Glomerular endothelial cell (primary cell): ENCODE data around the genes KRT19, GAST and DNAJC7.

DNA sequence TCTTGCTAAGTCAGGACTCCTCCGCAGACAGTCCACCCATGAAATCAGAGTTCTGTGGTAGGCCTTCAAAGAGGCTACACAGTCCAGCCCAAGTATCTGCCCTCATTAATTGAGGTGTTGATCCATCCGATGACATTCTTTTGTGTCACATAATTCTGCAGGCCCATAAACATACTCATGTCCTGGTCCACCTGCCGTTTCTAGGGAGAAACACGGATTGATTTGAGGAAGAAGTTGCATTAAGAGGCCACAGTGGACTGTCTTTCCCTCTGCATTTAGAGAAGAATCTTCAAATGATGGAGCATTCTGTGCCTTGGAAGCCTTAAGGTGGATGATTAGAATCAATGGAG, 348 bp upstream of the KRT31 start:
- RAMPAGE, long total RNA, result no peak

DNA sequence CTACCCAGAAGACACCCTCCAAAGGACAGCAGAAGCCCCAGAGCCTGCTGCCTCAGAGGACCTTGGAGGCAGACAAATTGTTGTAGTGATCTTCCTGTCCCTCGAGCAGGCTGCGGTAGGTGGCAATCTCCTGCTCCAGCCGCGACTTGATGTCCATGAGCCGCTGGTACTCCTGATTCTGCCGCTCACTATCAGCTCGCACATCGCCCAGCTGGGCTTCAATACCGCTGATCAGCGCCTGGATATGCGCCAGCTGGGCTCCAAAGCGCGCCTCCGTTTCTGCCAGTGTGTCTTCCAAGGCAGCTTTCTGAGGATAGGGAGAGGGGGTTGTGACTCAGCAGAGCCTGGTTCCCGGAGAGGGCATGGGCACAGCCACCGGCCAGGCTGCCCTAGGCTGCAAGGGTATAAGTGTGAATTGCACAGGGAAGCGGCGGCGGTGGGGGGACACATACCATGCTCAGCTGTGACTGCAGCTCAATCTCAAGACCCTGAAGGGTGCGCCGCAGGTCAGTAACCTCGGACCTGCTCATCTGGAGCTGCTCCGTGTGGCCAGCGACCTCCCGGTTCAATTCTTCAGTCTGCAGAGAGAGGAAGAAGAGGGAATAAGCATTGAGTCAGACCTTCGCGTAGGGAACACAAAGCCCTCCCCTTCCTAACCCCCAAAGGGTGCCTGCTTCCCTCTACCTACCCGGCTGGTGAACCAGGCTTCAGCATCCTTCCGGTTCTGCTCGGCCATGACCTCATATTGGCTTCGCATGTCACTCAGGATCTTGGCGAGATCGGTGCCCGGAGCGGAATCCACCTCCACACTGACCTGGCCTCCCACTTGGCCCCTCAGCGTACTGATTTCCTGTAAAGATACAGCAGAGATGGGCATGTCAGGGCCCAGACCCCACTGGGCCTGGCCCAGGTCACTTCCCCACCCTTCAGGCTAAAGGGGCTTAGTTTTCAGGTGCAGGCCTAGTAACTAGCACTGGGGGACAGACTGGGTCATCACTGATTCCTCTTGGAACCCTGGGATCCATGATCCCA, 4.1 kb downstream of the KRT19 start:
- RAMPAGE, long total RNA, result no peak

DNA sequence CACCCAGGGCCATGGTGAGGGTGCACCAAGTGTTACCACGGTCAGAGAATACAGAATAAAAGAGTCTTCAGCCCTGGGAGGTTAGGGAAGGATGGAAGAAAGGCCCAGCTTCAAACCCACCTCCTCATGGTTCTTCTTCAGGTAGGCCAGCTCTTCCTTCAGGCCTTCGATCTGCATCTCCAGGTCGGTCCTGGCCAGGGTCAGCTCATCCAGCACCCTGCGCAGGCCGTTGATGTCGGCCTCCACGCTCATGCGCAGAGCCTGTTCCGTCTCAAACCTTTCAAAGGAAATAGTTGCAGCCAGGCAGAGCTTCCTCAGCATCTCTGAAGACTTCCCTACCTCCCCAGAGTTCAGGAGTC, 3.4 kb downstream of the KRT19 start:
- RAMPAGE, long total RNA, result no peak

DNA sequence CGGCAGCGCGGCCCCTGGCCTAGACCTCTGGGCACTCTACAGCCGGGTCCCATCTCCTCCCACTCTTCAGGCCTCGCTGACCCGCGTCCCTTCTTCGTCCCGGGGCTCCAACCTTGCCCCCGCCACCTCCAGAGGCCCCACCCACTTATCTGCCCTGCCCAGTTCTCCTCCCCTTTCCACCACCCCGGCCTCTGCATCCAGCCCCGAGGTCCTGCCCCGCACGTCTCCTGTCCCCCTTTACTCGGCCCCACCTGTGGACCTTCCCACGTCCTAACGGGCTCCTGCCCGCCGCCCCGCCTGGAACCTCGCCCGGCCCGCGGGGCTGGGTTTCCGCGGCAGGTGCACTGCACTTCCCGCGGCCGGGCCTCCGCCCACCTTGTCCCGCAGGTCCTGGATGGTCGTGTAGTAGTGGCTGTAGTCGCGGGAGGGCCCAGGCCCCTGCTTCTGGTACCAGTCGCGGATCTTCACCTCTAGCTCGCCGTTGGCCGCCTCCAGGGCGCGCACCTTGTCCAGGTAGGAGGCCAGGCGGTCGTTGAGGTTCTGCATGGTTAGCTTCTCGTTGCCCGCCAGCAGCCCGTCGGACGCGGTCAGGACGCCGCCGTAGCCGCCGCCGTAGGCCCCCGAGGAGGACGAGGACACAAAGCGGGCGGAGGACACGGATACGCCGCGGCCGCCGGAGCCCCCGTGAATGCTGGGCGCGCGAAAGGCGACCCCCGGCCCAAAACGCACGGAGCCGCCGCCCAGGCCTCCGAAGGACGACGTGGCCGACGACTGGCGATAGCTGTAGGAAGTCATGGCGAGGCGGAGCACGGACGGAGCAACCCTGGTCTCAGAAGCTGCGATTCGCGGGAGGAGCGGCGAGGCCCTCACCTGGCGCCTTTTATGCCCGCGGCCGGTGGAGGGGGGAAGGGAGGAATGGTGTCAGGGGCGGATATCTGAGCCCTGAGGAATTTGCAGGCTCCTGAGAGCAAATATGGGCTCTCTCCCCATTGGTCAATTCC, at the start of gene KRT19:
Gene KRT19 (minus strand): TSS at position 856 of the 1,001 bp plus-strand sequence.
- RAMPAGE, long total RNA, result no peak

DNA sequence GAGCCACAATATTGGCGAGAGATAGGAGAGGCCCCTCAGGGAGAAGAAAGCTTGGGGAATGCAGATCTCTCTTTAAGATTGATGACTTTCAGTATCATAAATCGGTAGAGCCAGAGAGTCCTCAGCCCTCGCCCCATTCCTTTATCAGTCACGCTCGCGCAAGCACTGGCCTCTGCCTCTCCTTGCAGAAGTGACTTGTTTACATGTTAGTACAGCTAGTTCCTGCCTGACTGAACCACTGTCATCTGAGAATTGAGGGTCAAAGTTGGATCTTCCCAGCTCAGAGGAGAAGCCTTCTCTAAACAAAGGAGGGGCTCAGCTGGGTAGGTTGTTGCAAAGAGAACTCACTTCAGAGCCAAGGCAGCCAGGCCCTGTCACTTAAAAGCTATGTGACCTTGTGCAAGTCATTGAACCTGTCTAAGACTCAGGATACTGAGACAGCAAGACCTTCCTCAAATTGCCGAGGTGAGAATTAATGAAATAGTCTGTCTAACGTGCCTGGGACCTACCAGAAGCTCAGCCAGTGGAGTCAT, 21.6 kb upstream of the KRT19 start:
- RAMPAGE, long total RNA, result no peak

GRCh38 chr17:41619063-41619703, 5.2 kb downstream of the KRT17 start:
- RAMPAGE, long total RNA, result no peak

GRCh38 chr17:41693372-41693729, 4.7 kb downstream of the EIF1 start:
- RAMPAGE, long total RNA, result no peak

DNA sequence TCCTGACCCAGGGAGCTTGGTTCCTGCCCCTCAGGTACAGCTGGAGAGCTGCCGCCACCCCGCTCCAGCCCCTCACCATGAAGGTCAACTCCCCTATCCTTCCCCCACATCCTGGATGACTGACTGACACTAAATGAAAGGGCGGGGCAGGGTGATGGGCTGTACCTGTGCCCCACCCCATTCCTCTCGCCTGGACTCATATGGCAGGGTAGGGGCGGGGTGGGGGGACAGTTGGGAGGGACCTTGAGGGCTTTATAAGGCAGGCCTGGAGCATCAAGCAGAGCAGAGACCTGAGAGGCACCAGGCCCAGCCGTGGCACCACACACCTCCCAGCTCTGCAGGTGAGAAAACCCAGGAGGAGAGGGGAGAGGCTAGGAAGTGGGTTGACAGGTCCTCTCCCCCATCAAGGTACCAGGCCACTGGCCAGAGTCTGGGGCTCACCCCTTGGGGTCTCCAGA, at the start of gene GAST:
Gene GAST (plus strand): TSS at position 285 of the 458 bp plus-strand sequence.
- RAMPAGE, long total RNA, result no peak

- RAMPAGE, long total RNA, result no peak
Measured at GRCh38 chr17:41785123-41785599, 1.4 kb downstream of the JUP start.

- RAMPAGE, long total RNA, result no peak
Measured at GRCh38 chr17:41793684-41793810, 7.0 kb upstream of the JUP start.

- RAMPAGE, long total RNA, result no peak
Measured at GRCh38 chr17:41811395-41811882, 310 bp downstream of the P3H4 start.

DNA sequence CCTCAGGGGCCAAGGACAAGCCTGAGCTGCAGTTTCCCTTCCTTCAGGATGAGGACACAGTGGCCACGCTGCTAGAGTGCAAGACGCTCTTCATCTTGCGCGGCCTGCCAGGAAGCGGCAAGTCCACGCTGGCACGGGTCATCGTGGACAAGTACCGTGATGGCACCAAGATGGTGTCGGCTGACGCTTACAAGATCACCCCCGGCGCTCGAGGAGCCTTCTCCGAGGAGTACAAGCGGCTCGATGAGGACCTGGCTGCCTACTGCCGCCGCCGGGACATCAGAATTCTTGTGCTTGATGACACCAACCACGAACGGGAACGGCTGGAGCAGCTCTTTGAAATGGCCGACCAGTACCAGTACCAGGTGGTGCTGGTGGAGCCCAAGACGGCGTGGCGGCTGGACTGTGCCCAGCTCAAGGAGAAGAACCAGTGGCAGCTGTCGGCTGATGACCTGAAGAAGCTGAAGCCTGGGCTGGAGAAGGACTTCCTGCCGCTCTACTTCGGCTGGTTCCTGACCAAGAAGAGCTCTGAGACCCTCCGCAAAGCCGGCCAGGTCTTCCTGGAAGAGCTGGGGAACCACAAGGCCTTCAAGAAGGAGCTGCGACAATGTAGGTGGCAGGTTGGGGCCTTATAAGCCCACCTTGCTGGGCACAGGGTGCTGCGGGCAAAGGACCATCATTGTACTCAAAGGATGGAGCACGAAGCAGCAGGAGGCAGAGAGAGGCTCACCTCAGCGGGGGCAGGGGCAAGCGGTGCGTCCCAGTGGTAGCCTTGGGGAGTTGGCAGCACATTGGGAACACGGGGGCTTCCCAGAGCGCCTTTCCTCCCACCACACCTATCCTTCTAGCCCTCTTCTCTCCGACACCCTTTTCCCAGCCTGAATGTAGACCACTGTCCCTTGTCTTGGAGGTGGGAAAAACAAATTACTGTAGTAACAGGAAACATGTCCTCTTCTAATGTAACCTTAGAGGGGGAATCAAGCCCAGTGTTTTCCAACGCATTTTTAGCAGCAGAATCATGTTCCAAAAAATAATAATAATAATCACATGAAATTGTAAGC, 1.9 kb downstream of the CNP start:
- RAMPAGE, long total RNA, result no peak

- RAMPAGE, long total RNA, result start-site peak on the minus strand at chr17:42017392-42017606, 751 and 767 reads in 2 replicates
Measured at GRCh38 chr17:42017318-42018353, at the start of gene DNAJC7. Gene DNAJC7, minus strand, starts transcription at chr17:42017439.

DNA sequence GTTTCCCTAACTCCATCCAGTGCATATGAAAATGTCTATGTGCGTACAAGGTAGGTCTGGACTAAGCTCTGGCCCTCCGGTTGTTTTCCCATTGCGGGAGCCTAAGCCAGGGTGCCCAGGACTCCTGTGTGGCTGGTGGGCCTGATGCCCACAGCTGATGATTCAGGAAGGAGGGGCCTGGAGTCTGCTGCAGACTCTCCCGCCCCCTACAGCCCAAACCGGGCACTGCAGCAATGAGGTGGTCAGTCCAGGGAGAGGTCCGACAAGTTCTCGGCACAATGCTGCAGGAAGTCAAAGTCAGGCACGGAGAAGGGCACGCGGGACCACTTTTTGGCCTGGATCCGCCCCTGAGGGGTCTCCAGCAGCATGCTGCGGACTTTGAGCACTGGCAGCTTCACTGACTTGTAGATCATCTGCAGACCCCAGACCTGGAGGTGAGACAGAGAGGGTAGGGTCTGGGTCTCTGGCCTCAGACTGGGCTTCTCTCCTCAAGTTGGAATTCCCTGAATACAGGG, 3.3 kb upstream of the ZNF385C start:
- RAMPAGE, long total RNA, result no peak

- RAMPAGE, long total RNA, result no peak
Measured at GRCh38 chr17:42129020-42130009, 6.7 kb downstream of the HSPB9 start.

DNA sequence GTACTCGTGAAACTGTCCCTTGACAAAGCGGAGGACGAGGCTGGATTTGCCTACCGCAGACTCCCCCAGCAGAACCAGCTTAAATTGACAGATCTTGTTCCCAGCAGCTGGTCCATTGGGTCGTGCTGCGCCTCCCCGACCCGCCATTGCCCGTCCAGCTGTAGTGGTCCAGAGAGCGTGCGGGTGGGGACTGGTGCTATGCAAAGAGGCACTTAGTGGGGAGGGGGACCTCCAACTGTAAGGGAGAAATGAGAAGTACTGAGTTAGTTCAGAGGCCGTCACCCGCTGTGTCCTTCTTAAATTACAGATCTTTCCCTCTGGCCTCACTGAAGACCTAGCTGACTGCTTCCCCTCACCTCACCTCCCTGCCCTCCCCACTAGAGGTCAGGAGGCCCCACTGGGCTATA, 7.8 kb downstream of the HSPB9 start:
- RAMPAGE, long total RNA, result no peak

- RAMPAGE, long total RNA, result no peak
Measured at GRCh38 chr17:42132074-42132913, 9.7 kb downstream of the HSPB9 start.

- RAMPAGE, long total RNA, result no peak
Measured at GRCh38 chr17:42192230-42192784, 2.0 kb downstream of the GHDC start.

GRCh38 chr17:42211658-42212577, 17.6 kb upstream of the GHDC start:
- RAMPAGE, long total RNA, result no peak

GRCh38 chr17:42221919-42222338, 27.6 kb upstream of the GHDC start:
- RAMPAGE, long total RNA, result no peak